GM23248 (cell line): ENCODE data around the genes FNDC8, RASL10B, MMP28 and CCL4L2.

- RAMPAGE, long total RNA = no peak
These were observed 19.0 kb downstream of the TMEM132E start for GRCh38 chr17:34598359-34598745.

GRCh38 chr17:34601225-34601732 lies 21.9 kb downstream of the TMEM132E start:
- RAMPAGE, long total RNA = no peak

GRCh38 chr17:34851973-34852606 lies 109.2 kb downstream of the CCT6B start:
- RAMPAGE, long total RNA = no peak

DNA sequence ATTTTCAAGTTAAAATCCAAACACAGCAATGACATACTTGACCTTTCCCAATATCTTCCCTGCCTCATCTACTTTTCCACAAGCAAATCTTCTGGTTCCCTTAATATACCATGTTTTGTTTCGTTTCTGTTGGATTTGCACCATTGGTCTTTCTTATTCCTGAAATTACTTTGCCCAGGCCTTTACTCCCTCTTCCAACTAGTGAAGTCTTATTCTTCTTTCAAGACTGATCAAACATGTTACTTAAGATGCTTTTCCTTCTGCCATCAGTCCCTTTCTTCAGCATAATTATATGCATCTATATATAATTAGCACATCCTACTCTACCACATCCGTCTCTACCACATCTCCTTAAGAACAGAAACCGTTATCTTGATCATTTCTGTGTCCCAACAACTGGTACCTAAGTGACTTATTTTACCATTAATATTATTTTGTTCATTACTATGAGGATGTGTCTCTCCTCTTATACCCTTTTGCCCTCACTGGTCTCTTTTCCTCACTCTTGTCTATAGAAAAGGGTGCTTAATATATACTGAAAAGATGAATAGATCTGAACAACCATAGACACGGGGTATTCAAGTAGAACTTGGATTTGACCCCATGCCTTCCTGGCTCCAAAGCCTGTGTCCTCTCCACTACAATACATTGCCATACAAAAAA lies 889 bp downstream of the CCT6B start:
- RAMPAGE, long total RNA = no peak

DNA sequence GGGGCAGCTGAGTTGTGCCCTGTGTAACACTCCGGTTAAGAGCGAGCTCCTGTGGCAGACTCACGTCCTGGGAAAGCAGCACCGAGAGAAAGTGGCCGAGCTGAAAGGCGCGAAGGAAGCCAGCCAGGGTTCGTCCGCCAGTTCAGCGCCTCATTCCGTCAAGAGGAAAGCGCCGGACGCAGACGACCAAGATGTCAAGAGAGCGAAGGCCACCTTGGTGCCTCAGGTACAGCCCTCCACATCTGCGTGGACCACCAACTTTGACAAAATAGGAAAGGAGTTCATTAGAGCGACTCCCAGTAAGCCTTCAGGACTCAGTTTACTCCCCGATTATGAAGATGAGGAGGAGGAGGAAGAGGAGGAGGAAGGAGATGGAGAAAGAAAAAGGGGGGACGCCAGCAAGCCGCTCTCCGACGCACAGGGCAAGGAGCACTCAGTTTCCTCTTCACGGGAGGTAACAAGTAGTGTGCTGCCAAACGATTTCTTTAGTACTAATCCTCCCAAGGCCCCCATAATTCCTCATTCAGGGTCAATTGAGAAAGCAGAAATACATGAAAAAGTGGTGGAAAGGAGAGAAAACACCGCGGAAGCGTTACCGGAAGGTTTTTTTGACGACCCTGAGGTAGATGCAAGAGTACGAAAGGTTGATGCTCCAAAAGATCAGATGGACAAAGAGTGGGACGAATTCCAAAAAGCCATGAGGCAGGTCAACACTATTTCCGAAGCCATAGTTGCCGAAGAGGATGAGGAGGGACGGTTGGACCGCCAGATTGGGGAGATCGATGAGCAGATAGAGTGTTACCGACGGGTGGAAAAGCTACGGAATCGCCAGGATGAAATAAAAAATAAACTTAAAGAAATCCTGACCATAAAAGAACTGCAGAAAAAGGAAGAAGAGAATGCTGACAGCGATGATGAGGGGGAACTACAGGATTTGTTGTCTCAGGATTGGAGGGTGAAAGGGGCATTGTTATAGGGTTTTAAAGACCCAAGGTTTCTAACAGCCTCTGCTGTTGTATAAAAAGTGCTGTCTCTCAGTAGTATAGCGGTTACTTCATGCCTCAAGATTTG lies 705 bp downstream of the ZNF830 start:
- RAMPAGE, long total RNA = no peak

DNA sequence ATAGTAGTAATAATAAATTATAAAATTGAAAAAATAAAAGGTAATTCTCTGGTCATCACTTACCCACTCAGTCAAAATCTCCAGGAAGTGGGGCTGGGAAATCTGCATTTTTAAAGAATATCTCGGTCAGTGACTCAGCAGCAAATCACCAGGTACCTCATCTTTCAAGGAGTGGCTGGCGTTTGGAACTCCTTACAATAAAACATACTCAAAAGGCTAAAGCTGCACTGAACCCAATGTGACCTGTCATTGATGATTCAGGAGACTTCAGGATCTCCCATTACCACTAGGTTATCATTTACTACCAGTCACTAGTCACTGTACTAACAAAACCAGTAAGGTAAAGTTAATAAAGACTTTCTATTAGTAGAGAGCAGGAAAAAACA lies 21.5 kb upstream of the RFFL start:
- RAMPAGE, long total RNA = no peak

DNA sequence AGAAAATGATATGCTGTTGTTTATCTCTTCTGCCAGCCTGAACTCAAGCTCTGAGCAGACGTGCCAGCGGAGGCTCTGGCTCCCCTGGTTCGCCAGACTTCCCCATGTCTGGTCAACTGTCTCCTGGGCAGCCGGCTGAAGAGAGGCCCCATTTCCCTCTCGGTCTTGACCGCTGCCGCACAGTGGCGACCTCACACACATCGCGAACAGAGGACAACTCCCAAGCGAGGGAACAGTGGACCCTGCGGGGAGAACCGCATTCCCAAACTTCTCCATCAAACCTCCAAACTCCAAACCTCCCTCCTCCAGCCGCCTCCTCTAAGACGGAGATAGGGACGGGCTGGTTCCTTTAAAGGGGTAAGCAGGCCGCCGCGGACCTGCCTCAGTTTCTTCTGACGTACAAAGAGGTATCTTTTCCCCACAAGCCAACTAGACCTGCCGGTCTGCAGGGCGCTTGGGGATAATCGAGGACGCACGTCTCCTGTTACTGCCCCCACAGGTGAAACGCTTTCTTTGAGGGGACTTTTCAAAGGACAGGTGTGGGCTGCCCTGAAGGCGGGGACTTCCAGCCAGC lies 24.9 kb upstream of the RFFL start:
- RAMPAGE, long total RNA = no peak

DNA sequence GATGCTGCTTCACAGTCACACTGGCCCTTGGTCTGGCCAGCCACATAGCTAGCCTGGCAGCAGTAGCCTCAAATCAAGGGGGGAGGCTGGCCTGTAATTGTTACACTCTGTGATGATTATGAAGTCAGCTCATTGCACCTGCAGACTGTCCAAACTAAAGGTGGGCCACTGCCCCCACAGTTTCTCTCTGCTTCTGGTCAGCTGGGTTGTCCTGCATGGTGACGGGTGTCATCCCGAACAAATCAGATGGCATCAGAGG lies at the start of gene FNDC8:
Gene FNDC8 (plus strand): TSS at position 168 of the 259 bp plus-strand sequence.
- RAMPAGE, long total RNA = no peak

GRCh38 chr17:35298948-35299530 lies 56.2 kb downstream of the SLFN5 start:
- RAMPAGE, long total RNA = no peak

GRCh38 chr17:35367922-35368570 lies 5.4 kb downstream of the SLFN11 start:
- RAMPAGE, long total RNA = no peak

DNA sequence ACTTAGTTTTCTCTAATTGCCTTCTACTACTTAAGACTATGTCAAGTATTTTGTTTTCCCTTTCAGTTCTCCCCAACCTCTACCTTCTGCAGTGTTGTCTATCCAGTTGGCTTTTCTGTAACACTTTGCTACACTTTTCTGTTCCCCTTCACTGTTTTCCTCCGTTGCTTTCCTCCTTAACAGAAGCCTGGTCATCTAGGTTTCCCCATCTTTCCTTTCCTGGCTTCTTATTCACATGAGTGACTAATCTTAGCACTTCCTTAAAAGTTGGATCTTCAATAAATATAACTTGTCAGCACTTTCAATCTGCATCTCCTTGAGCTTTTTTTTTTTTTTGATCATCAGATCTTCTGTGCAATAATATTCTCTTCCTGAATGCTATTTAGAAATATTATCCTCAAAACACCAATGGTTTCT lies 2.8 kb upstream of the SLFN11 start:
- RAMPAGE, long total RNA = no peak

- RAMPAGE, long total RNA = no peak
These were observed 1.1 kb downstream of the AP2B1 start for GRCh38 chr17:35588245-35588511.

GRCh38 chr17:35731355-35732115 lies at the start of gene RASL10B:
RASL10B (plus strand) TSS chr17:35731639.
- RAMPAGE, long total RNA = no peak

DNA sequence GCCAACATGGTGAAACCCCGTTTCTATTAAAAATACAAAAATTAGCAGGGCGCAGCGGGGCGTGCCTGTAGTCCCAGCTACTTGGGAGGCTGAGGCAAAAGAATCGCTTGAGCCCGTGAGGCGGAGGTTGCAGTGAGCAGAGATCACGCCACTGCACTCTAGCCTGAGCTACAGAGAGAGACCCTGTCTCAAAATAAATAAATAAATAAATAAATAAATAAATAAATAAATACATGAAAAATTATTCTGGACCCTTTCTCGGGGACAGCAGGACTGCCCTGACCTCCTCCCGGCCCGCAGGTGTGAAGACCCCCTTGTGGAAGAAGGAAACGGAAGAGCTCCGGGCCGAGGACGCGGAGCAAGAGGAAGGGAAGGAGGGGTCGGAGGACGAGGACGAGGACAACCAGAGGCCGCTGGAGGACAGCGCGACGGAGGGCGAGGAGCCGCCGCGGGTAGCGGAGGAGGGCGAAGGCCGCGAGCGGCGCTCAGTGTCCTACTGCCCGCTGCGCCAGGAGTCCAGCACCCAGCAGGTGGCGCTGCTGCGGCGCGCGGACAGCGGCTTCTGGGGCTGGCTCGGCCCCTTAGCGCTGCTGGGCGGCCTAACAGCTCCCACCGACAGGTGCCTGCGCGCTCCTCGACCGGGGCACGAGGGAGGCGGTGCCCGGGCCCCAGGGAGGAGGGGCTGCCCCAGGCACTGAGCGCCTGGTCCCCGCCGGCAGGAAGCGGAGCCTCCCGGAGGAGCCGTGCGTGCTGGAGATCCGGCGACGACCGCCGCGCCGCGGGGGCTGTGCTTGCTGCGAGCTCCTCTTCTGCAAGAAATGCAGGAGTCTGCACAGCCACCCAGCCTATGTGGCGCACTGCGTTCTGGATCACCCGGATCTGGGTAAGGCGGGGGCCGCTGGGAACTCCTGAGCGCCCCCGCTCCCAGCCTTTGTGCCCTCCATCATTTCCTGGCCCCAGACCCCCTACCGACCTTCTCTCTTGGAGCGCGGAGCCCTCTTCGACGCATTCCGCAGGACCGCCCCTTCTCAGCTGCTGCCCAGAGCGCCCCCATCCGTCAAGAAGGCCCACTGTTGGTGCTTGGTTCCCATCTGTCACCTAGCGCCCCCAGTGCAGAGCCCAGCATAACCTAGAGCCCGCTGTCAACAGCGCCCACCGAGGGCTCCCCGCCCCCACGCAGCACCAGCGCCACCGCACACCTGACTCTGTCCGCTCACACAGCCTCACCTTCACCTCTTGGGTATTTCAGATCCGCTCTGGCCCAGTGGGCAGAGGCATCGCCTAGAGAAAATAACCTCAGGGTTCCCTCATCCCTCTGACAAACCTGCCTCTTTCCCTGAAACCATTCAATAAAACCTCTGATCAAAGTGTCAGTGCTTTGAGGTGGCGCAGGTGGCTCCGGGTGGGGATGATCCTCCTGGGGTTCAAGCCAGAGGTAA lies 3.5 kb downstream of the C17orf50 start:
- RAMPAGE, long total RNA = no peak

DNA sequence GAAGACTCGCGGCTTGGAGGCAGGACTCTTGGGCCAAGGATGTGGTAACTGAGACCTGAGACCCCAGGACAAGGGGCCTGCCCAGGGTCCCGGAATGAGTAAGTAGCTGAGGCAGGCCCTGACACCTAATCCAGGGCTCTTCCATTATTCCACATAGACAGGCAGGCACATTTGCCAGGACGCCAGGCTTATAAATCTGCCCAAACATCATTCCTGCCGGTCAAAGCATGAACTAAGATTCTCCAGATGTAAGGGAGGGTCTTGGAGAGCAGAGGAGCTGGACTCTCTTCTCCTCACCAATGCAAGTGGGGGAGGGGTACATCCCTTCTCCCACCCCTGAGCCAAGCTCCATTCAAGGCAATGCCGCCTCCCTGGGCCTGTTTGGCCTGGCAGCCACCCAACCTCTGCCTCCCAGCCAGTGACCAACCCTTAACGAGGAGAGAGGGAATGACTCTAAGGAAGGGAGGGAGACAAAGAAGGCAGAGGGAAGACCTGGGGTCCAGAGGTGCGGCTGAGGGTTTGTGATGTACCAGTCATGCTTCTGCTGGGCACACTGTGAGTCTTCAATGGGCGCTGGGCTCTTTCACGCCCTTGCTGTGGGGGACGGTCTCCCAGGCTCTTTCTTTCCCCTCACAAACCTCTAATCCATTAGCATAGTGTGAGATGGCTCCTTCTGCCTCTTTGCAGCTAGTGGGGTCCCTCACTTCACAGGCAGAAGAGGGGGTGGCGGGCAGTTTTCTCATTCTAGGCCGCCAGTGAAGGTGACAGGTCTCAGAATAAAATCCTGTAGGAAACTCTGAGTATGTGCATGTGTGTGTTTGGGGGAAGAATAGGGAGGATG lies 13.9 kb downstream of the C17orf50 start:
- RAMPAGE, long total RNA = no peak

DNA sequence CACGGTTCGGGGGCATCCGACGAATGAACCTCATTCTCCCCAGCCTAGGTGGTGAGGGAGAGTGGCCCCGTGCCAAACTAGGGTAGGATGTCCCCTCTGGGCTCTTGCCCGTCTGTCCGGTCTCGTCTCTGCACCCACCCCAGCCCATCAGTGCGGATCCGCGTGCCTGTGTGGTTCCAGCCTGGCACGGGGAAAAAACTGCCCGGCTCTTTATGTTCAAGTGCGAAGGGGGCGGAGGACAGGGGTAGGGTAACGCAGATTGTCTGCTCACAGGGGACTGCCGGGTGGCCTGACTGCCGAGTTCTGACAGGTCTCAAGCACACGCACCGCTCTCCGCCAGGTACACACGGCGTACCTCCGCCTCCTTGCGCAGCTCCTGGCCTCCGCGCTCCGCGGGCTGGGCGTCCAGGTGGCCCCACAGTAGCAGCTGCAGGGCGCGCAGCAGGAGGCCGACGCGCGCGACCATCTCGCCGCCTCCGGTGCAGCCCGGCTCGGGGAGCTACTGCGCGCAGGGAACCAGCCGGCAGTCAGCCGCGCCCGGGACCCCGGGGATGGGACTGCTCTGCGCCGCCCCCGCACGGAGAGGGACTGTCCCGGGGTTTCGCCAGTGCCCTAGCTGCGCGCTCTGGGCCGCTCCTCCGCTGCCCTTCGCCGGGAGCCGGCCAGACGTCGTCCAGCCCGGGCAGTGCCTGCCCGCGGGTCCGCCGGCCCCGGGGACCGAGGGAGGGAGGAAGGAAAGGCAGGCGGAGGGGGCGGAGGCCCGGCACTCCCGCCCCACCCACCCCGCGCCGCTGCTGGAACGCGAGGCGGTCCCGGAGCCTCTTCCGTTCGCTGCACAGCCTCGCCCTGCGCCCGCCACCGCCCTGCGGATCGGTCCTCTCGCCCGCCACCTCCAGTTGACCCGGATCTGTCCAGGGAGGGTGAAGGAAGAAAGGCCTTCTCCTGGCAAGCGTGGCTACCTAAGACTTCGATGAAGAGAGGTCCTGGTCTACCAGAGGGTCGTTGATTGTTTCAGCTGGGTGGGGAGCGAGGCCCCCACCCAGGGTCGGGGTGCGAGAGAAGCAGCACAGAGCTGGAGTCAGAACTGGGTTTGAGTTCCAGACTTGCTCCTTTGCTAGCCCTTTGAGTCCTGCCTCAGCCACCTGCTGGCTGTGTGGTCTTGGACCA lies at the start of gene MMP28:
Gene MMP28 (minus strand): TSS at position 730 of the 1,167 bp plus-strand sequence.
- RAMPAGE, long total RNA = no peak

DNA sequence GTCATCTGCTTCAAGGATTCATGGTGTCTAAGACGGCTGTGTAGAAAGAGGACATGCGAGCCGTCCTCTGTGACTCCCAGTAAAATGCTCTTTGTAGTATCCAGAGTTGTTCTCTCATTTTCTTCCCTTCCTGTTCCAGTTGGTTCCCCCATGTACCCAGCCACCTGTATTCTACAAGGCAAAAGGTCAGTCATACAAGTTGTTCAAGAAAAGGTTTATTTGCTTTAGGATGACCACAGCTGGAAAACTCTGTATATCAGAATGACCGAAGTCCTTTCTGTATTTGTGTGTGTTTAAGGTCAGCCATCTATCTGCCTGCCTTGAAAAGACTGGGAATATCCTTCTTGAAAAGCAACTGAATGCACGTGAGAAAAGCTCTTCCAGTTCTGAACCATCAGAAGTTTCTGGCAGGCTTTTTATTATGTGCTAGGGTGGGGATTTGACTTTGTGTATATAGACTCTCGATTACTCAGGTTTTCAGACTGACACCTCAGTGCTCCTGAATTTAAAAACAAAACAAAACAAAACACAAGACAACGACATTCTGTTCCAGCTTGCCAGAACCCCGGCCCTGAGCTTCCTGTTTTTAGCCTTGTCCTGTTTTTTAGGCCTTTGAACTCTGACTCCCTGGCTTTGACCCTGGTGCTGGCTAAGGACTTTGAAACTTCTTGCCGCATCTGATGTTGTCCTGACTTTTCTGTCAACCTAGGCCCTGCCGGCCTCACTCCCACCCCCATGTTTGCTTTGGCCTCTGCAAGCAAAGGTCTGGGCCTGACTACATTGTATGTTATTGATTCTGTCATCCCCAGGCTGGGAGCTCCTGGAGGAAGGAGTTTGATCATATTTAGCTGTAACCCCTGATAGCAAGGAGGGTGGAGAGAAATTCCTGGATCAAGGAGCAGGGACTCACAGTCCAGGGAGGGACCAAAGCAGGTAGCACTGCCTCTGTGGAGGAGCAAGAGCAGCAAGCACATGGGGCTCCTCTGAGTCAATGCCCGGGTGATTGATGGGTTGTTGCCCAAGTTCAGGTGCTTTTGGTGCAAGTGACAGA lies 8.1 kb downstream of the CCL16 start:
- RAMPAGE, long total RNA = no peak

- RAMPAGE, long total RNA = no peak
These were observed at the start of gene CCL4L2 for GRCh38 chr17:36210750-36211291. CCL4L2 (plus strand) TSS chr17:36211063.

DNA sequence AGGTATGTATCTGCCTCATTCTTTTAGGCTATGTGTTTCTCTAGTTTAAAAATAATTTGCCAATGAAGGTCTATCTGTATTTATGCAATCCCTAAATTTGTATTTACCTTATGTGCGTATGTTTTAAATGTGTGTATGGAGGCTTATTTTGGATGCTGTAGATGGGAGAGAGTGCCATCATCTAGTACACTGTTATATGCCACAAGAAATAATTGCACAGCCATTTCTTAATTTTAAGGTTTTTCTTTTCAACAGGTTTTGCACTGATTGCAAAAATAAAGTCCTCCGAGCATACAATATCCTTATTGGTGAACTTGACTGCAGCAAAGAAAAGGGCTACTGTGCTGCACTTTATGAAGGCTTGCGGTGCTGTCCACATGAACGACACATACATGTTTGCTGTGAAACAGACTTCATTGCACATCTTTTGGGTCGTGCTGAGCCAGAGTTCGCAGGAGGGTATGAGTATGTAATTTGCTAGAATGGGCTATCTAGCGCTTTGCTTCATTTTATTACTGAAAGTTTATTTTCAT lies 13.9 kb upstream of the DHRS11 start:
- RAMPAGE, long total RNA = no peak

- RAMPAGE, long total RNA = no peak
These were observed 6.0 kb upstream of the DHRS11 start for GRCh38 chr17:36585625-36586188.